ENCODE measurements around a stretch of chr7.

DNA sequence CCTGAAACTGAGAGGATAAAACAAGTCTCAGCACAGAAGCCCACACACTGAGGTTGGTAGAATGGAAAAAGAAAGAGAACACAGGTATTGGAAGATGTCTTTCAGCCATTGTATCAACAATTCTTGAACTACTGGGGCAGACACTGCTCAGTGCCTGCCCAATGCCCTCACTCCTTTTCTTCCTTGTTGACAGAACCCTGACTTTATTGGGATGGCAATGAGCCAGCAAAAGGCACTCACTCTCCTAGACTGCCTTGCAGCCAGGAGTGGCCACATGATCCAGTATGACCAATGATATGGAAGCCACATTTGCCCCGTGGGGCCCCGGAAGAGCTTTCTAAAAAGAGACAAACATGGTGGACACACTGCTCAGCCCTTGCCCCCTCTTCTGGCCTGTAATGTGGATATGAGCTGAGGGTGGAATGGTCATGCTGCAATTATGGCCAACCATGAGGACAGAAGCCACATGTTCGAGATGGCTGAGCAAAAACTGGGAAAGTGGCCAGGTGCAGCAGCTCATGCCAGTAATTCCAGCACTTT, 88.5 kb upstream of the ZNF716 start:
- RRBS = no CpG with 5 or more reads among the region's 3 CpGs

- RRBS = 8% methylated on average over 1 of the region's 40 CpGs
Observed at GRCh38 chr7:57404393-57405031, 45.5 kb upstream of the ZNF716 start.

GRCh38 chr7:57450373-57450836, 428 bp downstream of the ZNF716 start:
- RRBS = no CpG with 5 or more reads among the region's 10 CpGs

- RRBS = no CpG with 5 or more reads among the region's 14 CpGs
Observed at GRCh38 chr7:64433566-64434072, 119.9 kb downstream of the ZNF736 start.

GRCh38 chr7:64558558-64559167, 4.2 kb downstream of the ZNF680 start:
- RRBS = no CpG with 5 or more reads among the region's 5 CpGs

- RRBS = no CpG with 5 or more reads among the region's 12 CpGs
Observed at GRCh38 chr7:64997763-64998680, 8.5 kb downstream of the ERV3-1 start.

DNA sequence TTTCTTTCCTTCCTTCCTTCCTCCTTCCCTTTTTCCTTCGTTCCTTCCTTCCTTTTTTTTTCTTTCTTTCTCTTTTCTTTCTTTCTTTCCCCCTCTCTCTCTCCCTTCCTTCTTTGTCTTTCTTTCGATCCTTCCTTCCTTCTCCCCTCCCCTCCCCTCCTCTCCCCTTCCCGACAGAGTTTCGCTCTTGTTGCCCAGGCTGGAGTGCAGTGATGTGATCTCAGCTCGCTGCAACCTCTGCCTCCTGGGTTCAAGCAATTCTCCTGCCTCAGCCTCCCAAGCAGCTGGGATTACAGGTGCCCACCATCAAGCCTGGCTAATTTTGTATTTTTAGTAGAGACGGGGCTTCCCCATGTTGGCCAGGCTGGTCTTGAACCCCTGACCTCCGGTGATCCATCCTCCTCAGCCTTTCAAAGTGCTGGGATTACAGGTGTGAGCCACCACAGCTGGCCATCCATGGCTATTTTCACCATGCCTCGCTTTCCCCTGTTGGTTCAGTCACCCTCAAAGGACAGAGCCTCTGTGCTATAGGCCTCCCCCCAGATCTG, 150.2 kb upstream of the VKORC1L1 start:
- RRBS = no CpG with 5 or more reads among the region's 8 CpGs

DNA sequence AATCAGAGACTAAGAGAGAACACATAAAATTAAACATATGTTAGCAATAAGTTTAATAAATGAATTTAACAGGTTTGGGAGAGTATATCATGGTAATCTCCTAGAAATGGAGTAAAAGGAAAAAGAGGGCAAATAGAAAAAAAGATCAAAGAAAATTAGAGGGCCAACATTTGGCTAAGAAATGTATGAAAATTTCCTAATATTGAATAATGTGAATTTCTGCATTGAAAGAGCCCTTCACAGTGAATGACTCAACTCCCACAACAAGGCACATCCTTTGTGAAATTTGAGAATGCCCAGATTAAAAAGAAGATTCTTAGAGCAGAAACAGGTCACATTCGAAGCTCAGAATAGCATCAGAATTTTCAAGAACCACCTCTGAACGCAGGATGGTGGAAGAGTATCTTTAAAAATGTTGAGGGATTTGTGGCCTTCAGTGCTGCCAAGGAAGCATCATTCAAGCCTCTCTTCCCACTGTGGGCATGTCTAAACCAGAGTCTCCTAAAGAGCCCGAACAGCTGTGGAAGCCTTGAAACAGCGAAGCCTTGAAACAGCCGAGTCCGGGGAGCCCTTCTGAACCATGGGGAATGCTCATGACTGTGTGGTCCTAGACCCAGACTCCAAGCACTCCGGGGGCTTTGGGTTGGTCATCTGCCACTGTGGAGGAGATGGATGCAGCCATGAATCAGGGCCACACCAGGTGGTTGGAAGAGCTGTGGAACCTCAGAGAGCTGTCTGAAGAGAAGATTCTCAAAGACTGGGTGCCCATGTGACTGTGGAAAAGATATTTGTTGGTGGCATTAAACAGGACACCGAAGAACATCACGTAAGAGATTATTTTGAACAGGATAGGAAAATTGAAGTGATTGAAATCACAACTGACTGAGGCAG, 43.5 kb downstream of the GUSB start:
- RRBS = 93% methylated on average over 2 of the region's 9 CpGs

DNA sequence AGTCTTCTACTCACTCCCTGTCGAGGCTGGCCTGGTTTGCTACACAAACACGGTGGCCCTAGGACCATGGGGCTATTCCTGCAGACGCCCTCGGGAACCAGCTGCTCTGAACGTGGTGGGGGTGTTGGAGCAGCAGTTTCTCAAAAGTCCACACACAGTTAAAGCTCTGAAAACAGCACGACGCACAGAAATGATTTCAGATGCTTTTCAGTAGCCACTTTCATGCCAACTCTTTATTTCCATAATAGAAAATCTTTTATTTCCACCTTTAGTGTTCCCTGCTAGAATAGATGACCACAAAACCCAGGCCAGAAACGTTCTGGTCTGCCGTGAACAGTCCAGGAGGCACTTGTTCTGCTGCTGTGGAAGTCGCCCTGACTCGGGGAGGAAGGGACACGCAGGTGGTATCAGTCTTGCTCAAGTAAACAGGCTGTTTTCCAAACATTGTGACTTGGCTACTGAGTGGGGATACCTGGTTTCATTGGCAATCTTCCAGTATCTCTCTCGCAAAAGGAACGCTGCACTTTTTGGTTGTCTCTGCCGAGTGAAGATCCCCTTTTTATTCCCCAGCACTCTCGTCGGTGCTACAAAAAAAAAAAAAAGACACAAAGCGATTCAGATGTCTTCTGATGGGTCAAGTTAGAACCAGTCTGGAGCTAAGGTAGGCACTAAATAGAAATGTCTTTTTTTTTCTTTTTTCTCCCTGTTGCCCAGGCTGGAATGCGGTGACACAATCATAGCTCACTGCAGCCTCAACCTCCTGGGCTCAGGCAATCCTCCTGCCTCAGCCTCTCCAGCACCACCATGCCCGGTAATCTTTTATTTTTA, 21.3 kb downstream of the GUSB start:
- RRBS = no CpG with 5 or more reads among the region's 20 CpGs

GRCh38 chr7:65974185-65975456, 7.4 kb downstream of the GUSB start:
- RRBS = 90% methylated on average over 6 of the region's 39 CpGs

DNA sequence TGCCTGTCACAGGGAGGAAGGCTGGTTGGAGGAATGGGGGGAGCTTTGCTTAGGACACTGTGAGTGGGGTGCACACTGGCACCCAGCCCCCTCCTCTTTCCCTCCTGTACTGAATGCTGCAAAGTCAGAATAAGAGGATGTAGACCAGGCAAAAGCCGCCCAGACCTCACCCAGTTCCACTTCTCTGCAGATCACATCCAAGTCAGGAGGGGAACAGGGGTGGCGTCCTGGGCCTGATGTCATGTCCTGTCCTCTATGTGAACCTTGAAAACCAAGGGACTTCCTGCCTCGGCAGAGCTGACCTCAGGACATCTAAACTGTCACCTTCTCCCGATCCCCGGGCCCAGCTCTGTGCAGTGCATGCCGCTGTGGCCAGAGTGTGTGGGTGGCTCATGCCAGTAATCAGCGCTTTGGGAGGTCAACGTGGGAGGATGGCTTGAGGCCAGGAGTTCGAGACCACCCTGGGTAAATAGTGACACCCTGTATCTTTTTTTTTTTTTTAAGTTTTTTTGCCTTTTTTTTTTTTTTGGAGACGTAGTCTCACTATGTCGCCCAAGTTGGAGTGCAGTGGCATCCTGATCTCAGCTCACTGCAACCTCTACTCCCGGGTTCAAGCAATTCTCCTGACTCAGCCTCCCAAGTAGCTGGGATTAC, 1.2 kb downstream of the GUSB start:
- RRBS = no CpG with 5 or more reads among the region's 12 CpGs

DNA sequence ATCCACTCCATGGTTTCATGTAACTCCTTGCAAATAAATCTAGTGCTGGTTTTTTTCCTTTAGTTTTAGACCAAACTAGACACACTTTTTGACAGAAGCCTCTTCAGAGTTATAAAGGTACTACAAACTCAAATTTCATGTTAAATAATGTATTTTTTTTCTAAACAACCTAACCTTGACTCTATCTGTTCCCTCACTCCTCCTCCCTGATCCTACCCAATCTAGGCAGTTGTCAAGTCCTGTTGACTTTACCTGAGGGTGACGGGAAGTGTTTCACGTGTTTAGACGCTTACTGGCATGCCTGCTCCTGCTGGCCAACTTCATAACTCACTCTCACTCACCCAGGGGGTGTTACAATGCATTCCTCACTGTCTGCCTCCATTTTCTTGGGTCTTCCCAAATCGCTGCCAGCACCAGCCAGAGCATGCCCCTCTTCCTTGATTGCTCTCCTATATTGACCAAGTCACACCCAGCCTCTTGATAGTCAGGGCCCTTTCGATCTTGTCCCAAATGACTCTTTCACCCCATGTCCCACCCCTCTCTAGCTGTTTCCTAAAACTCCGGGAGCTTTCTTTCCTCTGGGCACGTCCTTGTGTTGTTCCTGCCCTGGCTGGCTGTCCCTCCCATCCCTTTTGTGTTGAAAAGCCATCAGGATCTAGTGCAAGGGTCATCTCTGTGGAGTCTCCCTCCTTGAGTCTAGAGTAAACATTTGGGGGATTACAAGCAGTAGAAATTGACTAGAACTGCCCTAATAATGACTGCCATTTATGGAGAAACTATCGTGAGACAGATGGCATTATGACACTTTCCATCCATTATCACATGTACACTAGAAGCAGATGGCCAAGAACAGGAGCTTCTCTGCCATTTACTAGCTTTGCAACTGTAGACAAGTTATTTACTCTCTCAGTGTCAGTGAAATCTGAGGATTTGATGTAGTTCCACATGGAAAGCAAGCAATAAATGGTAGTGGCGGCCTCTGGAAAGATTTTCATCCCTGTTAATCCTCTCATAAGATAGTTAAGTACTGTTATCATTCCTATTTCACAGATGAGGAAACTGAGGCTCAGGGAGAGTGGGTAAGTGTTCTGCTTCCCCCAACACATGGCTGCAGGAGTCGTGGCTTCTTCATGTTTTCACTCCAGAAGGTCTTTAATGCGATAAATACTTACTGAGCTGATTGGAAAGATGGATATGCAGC, 28.6 kb downstream of the CRCP start:
- RRBS = no CpG with 5 or more reads among the region's 11 CpGs

DNA sequence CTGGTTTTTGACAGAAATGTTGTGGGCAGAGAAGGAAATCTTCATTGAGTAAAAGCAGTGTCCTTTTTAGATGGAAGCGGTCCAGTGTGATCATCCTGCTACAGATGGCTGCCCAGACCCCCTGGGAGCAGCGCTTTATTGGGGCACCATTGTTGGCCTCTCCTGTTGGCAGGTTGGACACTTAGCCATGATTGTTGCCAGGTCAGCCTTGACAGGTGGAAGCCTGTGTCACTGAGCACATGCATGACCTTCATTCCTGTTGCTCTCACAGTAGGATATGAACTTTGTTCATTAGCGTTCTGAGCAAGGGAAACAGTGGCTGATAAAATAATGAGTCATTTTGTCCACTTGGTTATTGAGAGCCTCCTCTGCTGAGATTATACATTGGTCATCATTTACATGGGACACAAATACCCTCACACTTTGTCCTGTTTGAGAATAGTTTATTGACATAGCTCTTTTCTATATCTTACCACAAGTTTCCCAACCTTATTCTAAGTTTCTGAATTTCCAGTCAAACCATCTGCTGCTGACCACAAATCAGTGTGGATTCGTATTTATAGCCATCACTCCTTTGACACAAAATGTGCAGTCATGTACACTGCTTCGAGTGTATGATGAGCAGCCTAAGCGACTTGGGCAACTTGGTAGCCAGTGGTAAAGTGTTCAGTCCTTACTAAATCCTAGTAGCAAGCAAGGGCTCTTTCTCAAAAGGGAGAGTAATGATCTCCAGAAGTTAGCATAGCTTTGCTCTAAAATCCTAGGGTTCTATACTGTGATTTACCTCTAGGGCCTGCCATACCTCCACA, 102.6 kb downstream of the TPST1 start:
- RRBS = no CpG with 5 or more reads among the region's 6 CpGs

GRCh38 chr7:66371206-66371594, 166.1 kb downstream of the TPST1 start:
- RRBS = no CpG with 5 or more reads among the region's 3 CpGs

DNA sequence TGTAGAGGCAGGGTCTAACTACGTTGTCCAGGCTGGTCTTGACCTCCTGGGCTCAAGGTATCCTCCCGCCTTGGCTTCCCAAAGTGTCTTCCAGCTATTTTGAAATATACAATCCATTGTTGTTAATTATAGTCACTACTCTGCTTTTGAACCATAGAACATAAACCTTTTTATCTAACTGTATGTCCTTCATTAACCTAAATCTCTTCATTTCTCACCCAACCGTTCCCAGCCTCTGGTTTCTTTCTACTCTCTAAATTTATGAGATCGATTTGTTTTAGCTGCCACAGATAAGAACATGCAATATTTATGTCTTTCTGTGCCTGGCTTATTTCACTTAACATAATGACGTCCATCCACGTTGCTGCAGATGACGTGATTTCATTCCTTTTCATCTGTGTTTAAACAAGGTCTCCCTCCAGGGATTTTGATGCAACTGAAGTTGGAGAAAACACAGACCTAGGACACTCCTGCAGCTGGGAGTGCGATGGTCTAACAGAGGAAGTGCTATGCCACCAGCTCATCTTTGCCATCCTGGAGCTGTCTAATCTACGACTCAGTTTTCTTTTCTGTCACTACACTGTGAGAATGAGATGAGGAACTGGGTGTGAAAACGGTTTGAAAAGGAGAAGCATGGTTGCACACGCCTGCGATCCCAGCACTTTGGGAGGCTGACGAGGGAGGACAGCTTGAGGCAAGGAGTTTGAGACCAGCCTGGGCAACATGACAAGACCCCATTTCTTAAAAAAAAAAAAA, 1.6 kb upstream of the KCTD7 start:
- RRBS = no CpG with 5 or more reads among the region's 13 CpGs

DNA sequence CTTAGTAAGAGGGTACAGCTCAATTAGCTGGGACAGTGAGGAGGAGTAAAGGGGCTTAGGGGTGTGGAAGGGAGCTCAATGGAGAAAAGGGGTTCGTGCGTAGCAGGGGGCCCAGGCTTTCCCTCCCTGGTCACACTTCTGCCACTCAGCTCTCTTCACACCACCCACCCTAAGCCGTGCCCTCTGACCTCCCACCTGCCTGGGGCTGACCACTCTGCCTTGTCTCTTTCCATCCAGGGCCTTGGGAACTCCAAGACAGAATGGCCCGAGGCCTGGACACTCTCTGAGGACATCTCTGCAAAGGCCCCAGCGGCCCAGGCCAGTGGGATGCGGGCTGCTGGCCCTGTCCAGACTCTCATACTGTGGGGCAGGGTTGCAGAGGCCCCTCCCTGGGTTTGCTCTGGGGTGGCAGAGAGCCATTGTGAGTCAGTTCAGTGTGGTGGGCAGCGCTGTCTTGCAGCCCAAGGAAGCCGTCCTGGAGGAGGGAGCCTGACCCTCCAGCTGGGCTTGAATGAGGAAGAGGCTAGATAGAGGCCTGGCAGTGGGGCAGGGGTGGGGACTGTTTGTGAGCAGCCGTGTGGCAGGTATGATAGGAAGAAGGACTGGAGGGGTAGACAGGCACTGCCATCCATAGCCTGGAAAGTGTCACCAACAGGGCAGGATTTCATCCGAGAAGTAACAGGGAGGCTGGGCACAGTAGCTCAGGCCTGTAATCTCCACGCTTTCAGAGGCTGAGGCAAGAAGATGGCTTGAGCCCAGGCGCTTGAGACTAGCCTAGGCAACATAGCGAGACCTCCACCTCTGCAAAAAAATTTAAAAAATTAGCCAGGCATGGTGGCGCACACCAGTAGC, 39.8 kb upstream of the RABGEF1 start:
- RRBS = no CpG with 5 or more reads among the region's 14 CpGs

DNA sequence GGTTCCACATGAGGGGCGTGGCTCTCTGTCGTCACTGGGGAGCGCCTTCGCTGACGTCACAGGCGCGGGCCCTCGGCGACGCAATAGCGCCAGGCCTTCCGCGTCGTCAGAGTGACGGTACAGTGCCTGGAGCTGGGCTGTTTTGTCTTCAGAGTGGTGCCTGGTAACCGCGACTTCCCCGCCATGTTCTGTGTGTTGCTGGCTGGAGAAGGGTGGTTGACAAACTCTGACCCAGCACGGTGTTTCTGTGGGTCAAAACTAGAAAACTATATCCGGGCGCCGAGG, 76.1 kb upstream of the TMEM248 start:
- RRBS = no CpG with 5 or more reads among the region's 22 CpGs

DNA sequence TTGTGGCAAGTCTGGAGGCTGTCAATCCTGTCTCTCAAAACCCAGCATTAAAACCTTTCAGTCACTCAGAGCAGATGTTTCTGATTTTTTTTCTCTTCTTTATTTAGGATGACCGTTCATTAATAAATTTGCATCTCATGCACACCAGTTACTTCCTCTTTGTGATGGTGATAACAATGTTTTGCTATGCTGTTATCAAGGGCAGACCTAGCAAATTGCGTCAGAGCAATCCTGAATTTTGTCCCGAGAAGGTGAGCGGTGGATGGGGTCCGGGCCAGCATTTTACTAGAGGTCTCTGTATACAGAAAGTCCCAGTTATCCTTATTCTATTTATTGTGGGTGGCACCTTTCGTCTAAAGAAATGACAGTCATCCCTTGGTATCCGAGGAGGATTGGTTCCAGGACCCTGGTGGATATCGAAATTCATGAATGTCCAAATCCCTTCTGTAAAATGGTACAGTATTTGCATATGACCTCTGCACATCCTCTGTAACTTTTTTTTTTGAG, 32.1 kb downstream of the TMEM248 start:
- RRBS = no CpG with 5 or more reads among the region's 8 CpGs

- RRBS = no CpG with 5 or more reads among the region's 10 CpGs
Observed at GRCh38 chr7:67101070-67101590, 104.5 kb downstream of the TYW1 start.

DNA sequence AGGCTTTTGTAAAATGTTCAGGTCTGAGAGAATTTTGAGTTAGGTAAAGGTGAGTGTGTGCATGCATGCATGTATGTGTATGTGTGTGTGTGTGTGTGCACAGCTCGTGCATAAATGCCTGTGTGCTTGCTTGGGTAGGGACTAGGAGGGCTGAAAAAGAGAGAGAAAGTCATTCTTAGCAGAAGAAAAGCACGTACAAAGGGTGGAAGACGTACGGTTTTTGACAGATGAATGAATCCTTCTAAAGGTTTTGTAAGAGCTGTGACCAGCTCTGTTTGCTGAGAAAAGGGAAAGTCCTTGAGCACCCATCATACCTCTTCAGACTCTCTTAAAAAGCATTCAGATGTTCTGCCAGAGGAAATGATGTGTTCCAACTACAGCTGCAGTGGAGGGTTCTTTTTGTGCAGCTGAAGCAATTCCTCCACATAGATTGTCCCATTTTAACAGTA, 364.4 kb downstream of the AUTS2 start:
- RRBS = no CpG with 5 or more reads among the region's 4 CpGs

Data from epithelial cell of esophagus (primary cell).